Vermiform appendix (tissue), 1 donor: ENCODE measurements around a stretch of chr22.

DNA sequence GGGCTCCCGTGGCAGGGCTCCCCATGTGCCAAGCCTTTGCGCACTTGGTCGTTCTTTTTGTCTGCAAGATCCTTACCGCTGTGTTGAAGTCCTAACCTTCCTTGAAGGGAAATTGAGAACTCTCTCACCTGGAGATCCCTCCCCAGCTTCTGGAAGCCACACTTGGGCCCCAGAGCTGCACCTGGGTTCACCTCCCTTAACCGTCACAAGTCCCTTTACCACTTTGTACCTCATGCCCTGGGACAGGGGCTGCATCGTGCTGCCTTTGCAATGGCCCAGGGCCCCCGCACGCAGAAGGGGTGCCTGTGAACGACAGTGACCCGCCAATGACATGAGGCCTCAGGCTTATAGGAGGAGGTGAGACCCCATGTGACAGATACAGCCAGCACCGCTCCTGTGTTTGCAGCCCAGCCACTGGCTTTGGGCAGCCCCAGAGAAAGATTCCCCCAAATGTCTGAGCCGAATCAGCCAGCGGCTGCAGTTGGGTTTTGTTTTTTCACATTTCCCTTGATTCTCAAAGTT, 77.7 kb upstream of the TCF20 start:
- PRO-cap, result no peak

GRCh38 chr22:42374648-42375177, 57.5 kb downstream of the NFAM1 start:
- PRO-cap, result unidirectional peak, minus-strand start at chr22:42375038

GRCh38 chr22:42433669-42434158, 1.5 kb upstream of the NFAM1 start:
- PRO-cap, result no peak

GRCh38 chr22:42537094-42537753, 16.5 kb upstream of the SERHL2 start:
- PRO-cap, result unidirectional peak, plus-strand start at chr22:42537647

- PRO-cap, result unidirectional peak, plus-strand start at chr22:42539656
Measured at GRCh38 chr22:42539269-42539754, 14.4 kb upstream of the SERHL2 start.

DNA sequence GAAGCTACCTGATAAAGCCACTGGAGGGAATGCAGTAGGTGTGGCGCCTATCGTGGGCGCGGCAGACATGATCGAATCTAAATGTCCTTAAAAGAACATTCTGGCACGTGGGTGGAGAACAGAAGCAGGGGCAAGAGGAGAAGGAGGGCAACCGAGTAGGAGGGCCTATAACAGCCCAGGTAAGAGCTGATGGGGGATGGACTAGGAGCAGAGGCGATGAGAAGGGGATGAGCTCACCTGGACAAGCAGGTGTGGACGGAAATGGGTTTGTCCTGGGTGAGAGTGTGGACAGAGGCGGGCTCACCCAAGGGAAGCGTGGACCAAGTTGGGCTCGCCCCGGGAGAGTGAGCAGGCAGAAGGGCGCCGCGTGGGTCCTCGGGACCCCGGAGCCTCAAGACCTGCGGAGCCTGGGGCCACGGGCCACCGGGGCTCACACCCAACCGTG, 27.7 kb downstream of the SERHL2 start:
- PRO-cap, result no peak

- PRO-cap, result no peak
Measured at GRCh38 chr22:42626984-42627713, 12.5 kb upstream of the POLDIP3 start.

- PRO-cap, result no peak
Measured at GRCh38 chr22:42627993-42628519, 12.3 kb downstream of the ATP5MGL start.

DNA sequence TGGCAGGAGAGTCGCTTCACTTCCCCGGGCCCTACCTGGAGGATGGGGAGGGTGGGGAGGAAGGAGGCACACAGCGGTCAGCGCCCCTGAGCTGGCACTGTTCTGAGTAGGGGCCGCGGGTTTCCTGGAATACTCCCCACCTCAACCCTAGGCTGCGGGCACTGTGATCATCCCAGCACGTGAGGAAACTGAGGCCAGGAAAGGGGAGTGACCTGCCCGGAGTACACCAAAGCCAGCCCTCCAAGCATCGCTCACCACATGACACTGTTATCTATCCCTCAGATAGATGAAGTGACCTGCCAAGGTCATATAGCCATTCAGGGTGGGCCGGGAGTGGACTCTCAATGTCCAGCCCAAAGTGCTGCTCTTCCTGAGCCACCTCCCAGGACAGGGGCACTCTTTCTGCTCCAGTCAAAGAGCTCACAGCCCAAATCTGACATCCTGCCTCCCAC, 3.4 kb upstream of the ATP5MGL start:
- PRO-cap, result no peak

DNA sequence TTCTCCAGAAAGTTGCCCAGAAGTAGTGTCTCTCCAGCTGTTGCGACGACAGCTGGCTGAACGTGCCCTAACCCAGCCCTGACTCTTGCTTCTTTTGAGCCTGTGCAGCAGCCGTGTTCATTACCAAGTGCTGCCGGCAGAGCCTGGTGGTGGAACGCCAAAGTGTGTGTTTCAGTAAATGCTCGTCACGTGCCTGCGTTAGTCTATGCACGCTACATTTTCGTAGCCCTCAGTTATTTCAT, 66.1 kb downstream of the ARFGAP3 start:
- PRO-cap, result no peak

DNA sequence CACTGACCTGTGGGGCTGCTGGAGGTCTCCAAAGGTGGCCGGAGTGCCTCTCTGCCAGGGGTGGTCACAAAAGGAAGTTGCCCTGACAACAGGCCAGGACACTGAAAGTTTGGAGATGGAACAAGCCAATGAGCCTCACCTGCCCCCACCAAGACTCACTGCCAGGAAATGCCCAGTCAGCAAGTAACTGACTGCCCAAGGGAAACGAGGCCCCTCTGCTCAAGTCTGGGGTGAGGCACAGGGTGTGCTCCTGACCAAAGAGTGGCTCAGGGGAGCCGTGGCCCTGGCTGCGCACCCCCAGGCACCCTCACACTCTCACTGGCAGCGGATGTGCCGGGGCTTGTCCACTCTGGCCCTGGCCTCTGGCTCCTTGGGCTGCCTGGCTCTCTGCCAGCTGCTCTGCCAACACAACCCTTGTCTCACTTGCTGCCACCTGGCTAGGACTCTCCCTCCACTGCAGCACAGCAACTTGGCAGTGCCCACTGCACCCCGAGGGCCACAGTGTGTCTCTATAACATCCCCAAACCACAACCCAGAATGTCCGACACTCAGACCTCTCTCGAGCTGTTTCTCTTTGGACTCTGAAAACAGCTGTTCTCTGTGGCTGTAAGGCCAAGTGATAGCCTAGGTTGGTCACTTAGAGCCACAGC, 51.5 kb downstream of the ARFGAP3 start:
- PRO-cap, result no peak

DNA sequence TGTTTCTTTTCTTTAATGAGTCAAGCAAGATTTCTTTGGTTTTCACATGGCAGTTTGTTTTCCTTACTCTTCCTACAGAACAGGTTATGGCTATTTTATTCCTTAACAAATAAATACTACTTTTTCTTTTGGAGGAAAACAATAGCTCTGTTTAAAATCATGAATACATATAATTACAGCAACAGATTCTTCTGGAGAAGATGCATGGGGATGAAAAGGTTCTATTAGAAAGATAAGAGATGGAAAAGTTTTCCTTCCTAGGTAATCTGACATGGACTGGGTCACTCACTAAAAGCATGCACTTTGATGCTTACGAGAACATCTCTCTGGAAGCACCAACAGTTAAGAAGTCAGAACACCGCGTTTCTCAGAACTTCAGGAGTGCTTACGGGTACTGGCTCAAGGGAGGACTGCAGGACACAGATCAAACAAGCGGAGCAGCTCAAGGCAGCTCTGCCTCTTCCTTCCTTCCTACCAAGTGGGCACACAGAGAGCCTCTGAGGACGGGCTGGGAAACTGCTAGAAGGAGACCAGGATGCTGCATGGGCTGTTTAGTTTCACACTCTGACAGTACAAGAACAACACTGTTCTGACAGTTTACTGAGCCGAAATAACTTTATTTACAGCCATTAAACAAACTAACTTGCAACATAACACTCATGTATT, 37.8 kb downstream of the ARFGAP3 start:
- PRO-cap, result no peak

DNA sequence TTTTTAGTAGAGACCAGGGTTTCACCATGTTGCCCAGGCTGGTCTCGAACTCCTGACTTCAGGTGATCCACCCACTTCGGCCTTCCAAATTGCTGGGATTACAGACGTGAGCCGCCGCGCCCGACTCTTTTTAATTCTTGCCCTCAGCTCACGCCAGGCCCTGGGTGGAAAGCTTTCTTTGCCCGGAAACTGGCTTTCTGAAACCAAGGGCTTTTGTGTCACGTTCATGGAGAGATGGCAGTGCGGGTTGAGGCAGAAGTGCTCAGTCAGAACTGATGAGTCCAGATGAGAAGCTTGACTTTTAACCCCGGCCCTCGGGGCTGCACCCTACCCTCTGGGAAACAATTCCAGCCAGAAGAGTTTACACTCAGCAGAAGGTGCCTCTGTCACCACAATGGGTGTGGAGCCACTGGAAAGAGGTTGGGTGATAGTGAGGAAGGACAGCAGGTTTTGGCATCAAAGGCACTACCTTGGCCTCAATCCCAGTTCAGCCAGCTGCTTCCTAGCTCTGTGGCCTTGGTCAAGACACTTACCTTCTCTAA, 852 bp upstream of the ARFGAP3 start:
- PRO-cap, result no peak

GRCh38 chr22:42892345-42893430, 35.6 kb upstream of the ARFGAP3 start:
- PRO-cap, result no peak

DNA sequence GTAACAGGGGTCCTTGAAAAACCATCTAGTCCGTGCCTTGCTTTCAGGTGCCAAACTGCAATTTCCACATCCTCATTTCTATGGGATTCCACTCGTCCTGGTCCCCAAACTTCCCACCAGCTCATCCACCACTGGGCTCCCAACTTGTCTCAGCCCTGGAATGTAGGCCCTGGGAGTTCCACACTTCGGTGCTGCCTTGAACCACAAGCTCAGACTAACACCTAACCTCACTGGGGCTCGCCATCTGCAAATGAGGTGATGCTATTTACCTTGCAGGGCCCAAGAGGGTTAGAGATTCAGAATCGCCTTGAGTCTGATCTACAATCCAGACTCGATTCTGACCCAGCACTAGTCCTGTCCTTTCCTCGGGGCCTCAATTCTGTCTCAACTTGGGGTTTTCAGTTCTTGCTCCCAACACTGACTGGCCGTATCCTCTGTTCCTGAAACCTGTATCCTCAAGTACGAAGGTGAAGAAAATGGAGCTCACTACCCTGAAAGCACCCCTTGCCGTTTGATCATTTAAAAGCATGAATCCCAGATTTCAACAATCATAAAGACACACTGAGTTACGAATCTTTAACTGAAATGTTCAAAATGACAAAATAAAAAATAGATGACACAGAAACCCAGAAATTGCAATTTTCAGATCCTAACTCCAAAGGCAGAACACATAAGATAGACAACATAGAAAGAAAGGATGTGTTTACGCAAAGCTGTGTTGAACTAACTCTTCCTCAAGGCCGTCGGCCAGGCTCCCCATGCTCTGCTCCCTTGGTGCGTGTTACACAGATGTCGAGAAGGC, 46.6 kb upstream of the ARFGAP3 start:
- PRO-cap, result no peak

DNA sequence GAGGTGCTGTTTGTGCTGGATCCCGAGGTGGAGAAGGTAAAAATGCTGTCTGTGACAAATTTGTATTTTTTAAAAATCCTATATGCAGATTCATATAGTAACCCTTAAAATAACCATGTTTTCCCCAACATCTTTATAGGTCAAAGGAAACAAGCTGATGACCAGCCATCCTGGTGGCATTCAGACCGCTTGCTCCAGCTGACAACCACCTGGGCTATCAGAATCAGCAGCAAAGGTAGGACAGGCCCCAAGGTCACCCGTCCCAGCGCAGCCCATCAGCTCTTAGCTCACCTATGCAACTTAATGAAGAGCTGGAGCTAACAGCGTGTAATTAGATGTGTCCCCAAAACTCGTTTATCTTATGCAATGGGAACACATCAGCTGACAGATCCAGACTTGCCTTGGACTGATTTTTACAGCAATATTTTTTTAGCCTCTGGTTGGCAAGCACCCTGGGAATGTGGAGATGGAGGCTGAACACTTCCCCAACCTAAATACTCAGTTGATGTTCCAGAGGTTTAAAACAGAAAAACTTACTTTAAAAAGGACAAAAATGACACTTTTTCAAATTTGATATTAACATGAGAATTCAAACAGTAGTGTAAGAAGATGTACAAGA, 76.0 kb downstream of the PACSIN2 start:
- PRO-cap, result no peak

GRCh38 chr22:43103904-43104430, 6.6 kb upstream of the BIK start:
- PRO-cap, result no peak

GRCh38 chr22:43113565-43114312, 3.2 kb downstream of the BIK start:
- PRO-cap, result no peak

DNA sequence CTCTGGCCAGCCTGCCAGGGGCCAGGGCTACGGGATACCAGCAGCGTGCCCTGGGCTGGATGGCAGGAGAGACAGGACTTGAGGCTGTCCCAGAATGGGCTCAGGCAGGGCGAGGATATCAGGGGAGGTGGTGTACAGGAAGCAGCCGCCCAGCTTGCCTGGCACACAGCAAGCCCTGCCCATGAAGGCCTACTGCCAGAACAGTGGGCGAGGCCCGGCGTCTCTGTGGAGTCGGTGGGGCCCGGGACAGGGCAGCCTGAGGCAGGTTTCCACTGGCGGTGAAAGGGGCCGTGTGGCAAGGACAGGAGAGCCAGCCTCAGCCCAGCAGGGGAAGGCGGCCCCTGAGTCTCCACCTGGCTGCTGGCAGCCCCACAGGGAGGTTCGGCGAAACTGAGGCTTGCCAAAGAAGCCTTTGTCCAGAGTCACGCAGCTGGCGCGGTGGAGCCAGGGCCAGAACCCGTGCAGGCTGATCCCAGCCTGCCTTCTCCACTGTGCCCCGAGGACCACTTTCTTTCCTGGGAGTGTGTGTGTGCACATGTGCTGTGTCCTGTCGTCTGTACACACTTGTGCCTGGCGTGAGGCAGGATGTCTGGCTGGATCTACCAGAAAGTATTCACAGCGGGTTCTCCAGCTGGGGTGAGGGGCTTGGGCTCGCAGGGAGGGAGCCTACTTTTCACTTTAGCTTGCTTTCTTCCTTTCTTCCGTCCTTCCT, 1.1 kb downstream of the TSPO start:
- PRO-cap, result bidirectional peak, plus-strand start at position 198 of the sequence, minus-strand start at position 96 of the sequence

DNA sequence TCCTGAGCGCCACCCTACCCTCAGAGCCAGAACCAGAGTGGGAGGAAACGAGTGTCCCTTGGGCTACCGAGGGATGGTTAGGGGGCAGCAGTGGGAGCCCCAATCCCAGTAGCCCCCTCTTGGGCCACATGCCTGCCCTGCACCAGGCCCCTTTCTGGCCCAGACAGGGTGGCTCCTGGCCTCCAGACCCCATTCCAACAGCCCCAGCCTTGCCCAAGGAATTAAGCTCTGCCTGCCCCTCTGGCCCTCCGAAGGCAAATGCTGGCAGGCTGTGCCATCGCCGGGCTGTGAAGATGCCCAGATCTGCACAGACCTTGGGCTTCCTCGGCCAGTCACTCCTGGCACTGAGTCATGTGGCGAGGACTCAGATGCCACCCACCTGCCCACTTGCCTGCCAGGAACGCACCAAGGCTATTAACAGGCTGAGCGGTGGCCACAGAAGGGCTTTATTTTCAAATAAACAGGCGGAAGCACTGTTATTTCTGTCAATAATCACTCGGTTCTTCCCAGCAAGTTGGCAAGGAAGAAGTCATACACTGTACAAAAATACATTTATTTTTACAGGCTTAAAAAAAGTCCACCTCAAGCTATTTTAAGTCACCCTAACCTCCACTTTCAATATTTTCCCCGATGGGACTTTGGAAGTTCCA, 50.3 kb upstream of the TTLL12 start:
- PRO-cap, result no peak